ENCODE data around the gene ID2.

DNA sequence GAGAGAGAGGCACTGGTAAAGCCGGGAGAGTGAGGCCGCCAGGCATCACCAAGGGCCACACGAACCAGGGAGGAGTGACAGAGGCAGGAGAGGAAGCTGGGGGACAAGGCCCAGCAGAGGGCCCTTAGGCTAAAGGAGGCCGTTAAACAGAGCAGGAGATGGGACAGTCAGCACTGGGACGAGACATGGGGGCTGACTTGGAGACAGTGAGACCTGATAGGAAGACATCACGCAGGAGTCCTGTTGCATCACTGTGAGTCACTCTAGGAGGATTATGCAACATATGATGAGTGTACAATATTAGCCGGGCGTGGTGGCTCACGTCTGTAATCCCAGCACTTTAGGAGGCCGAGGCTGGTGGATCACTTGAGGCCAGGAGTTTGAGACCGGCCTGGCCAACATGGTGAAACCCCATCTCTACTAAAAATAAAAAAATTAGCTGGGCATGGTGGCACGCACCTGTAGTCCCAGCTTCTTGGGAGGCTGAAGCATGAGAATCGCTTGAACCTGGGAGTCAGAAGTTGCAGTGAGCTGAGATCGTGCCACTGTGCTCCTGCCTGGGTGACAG, 83.5 kb upstream of the ID2 start:
- PRO-cap, result no peak

- PRO-cap, result no peak
These were observed 53.6 kb upstream of the ID2 start for GRCh38 chr2:8628099-8628789.

DNA sequence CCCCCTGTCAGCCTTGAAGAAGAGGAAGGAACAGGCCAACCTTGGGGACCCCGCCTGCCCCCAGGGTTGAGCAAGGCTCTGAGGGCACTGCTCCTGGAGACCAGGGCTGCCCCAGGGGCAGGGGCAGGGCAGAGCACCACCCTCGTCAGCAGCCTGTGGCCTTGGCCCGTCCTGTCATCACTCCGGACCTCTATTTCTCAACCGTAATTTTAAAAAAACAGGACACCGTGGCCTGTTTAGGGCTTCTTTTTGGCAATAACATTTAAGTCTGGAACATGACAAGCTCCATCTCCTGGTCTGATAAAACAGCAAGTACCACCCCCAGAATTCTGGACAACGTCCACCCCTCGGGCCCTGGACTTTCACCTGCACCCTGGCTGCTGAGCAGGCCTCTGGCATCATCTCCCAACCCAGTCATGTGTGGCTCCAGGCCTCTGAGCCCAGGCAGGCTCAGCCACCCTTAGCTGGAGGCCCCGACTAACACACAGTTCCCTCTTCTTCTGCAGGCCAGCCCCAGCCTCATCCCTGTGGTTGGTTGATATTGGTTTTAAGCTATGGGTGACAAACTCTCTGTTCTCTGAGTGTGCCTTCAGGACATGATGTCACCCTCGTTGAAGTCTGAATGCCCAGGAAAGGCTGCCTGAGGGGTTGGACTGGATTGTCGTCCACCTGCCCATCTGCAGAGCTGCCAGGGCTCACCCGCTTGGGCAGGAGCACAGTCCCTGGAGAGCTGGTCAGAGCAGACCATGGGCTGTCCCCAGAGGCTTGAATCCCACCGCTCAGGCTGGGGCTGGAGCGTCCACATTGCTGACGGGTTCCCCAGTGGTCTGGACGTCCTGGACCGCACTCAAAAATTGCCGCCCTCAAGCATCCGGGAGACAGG, 22.5 kb upstream of the ID2 start:
- PRO-cap, result no peak

GRCh38 chr2:8681987-8682575, at the start of gene ID2:
TSS of gene ID2 (plus strand) at chr2:8682056.
- PRO-cap, result bidirectional peak, plus-strand start at chr2:8682056, minus-strand start at chr2:8681861

- PRO-cap, result no peak
These were observed 65.2 kb upstream of the KIDINS220 start for GRCh38 chr2:8902643-8902889.

GRCh38 chr2:9108079-9108635, 98.5 kb upstream of the ASAP2 start:
- PRO-cap, result no peak

DNA sequence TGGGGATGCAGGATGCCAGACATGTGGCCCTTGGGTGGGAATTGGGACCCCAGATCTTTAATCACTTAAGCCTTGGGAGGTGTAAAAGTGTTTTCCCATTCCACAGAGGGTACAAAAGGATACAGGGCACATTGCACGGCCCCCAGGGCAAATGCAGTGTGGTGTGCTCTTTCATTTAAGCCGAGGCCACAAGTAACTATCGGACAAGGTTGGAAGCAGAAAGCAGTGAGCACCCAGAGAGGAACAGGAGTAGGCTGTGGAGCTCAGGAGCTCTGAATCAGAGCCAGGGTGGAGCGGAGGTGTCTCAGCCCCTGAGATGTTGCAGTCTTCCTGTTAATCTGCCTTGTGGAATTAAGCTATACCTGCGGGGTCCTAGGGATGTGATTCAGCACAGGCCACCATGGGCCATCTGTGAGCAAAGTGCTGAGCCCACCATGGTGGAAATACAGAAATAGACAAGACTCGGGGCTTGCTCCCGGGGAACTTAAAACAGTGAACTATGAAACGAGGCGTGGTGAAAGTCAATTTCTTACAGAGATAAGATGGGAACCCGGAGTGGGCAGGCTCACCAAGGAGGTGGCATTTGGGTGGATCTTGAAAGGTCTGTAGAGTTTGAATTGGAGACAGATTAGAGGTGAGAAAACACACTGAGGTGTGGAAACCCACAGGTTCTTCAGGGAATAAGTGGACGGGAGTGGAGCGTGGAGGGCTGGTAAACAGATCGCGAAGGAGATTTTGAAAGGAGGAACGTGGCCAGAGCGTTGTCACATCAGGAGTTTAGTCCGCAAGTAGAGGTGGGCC, 44.0 kb downstream of the ASAP2 start:
- PRO-cap, result no peak

DNA sequence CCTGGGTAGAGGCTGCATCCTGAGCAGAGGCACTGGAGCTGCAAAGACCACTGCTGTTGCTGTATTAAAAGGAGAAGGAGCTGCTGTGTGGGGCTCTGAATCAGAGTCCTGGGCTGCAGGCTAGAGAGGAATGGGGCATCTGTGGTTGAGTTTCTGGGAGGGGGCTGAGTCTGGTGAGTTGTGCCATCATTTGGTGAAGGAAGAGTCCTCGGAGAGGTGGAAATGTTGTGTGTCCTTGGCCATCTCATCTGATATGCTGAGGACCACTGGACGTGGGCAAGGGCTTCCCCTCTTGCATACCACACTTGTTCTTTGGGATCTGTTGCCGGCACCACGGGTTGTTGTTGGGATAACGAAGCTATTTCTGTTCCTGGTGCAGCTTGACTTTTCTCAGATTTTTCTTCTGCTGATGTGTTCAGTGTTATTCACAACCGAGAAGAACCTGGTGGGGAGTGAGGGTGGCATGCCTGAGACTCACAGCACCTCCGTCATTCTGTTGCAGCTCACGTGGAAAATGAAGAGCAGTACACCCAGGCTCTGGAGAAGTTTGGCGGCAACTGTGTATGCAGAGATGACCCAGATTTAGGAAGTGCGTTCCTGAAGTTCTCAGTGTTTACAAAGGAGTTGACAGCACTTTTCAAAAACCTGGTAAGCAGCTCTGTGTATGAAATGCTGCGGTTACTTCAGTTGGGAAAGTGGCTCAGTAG, 90.3 kb downstream of the ASAP2 start:
- PRO-cap, result no peak

- PRO-cap, result no peak
These were observed 72.8 kb downstream of the ITGB1BP1 start for GRCh38 chr2:9350357-9351056.

- PRO-cap, result no peak
These were observed 50.1 kb downstream of the ITGB1BP1 start for GRCh38 chr2:9373107-9373733.

DNA sequence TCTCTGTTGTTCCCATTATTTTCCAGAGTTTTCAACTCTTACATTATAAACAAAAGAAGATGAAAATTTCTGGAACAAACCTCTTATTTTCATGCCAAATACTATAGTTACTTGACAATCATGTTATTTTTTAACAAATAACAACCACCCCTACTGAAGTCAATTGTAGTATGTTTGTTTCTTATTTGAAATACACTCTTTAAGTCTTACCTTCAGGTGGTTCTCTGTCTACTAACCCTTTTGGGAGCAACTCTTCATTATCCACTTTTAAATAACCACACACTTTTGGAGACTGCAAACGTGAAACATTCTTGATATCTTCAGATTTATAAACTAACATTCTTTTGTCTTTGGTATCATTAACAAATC, 28.1 kb downstream of the ADAM17 start:
- PRO-cap, result no peak

DNA sequence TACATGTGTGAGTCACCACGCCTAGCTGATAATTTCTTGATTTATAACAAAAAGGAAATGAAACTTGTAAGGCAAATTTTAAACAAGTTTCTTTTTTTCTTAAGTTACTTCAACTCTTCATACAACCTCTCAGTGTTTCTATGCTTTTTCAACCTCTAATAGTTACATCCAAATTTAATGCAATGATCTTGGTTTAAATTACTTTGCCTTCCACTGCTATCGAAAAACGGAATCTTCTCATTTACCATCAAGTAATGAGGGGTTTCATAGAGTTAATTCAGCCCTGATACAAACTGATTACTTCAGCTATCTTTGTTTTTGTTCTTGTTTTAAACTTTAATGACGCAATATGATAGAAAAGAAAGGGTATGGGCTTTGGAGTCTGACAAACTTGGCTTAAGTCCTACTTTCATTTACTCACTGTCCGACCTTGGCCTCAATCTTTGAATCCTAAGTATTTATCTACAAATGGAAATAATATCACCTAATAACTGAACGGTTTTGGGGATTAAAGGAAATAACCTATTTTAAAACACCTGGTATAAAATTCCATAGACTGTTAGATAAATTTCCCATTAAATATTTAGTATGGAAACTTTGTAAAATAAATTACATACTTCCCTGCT, 16.1 kb downstream of the ADAM17 start:
- PRO-cap, result no peak

DNA sequence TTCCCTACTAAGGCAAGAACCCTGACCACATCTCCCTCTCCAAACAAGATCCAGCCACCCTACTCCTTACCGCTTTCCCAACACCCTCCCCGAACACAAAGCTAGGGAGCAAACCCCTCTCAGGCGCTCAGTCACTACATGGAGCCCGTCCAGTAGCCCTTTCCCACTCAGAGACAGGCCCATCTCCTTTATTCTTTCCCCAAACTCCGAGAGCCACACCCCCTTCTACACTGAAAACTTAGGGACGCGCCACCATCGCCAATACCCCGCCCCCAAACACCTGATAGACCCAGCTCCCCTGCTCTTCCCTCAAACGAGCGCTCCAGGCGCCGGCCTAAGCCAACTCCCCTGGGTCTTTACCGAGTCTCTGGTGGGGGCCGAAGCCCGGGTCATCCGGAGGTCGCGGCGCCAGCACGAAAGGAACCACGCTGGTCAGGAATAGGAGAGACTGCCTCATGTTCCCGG, 449 bp downstream of the ADAM17 start:
- PRO-cap, result no peak

GRCh38 chr2:9594362-9595353, 36.1 kb downstream of the YWHAQ start:
- PRO-cap, result no peak

- PRO-cap, result bidirectional peak, plus-strand start at chr2:9631319, minus-strand start at chr2:9630997
These were observed 427 bp upstream of the YWHAQ start for GRCh38 chr2:9631250-9631598.

GRCh38 chr2:9650407-9650913, 19.7 kb upstream of the YWHAQ start:
- PRO-cap, result no peak

- PRO-cap, result no peak
These were observed 68.8 kb upstream of the YWHAQ start for GRCh38 chr2:9699523-9700004.

- PRO-cap, result no peak
These were observed 104.5 kb upstream of the TAF1B start for GRCh38 chr2:9738781-9739083.

DNA sequence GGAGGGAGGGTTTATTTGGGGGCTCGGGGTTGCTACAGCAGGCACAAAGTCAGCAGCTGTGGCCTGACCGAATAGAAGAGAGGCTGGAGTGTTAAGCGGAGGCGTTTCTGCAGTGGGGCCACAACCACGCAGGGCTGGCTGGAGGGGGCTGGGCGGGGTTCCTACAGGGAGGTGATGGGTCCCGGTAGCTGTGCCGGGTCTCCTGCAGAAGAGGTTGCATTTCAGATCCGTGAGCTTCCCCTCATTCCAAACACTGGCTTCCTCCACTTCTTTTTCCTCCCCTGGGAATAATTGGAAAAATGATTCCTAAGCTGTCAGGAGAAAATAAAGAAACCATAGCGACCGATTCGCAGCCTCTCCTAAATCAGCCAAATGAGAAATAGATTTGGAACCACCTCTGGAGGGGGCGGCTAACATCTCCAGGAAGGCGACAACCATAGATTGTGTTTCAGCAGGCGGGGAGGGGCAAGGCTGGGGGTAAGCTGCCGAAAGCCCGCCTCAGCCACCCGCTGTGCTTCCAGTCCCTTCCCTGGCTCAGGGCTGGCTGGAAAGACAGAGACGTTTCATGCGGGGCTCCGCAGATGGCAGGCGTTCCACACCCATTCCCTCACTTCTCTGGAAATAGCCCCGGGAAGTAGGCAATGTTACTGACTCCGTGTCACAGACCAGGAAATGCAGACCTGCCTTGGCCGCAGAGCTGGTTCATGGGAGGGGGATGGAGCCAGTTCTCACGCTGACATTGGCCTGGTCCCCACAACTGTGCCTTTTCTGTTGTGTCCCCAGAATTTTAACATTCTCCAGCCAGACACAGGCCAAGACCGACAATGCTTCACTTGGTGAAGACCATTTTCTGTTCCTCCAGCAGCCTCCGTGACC, 85.5 kb upstream of the TAF1B start:
- PRO-cap, result no peak

- PRO-cap, result no peak
These were observed 61.0 kb upstream of the TAF1B start for GRCh38 chr2:9782142-9782819.